Cardiac muscle cell (in vitro differentiated cells and primary cell): Measurements from ENCODE around the genes PITX1 and NEUROG1.

DNA sequence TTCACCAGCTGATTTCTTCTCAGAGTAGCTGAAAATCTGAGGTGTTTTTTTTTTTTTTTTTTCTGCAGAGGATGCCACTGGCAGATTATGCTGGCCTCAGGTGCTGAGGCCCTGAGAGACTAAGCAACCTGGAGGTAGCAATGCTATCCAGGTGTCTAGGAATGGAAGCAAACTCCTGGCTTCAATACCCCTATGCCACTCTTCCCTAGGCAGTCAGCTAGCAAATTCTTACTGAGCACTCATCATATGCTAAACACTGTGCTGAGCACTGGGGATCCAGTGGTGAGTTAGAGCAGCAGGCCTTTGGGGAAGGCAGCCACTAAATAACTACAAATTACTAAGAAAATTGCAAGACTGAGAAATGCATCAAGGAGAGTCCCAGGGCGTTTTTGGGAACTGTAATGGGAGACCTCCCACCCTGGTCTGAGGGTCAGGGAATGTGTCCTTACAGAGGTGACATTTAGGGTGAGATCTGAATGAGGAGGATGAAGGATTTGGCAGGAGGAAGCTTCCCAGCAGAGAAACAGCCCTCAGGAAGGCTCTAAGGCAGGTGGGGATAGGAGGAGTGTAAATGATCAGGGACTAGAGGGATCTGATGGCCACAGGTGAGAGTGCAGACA is 2.6 kb downstream of the TXNDC15 start:
- RAMPAGE, long total RNA: no peak
- RRBS: no CpG with 5 or more reads among the region's 1 CpG

- RAMPAGE, long total RNA: no peak
- RRBS: no CpG with 5 or more reads among the region's 4 CpGs
Observed at GRCh38 chr5:134924426-134924717, 19.4 kb downstream of the PCBD2 start.

- RAMPAGE, long total RNA: no peak
- RRBS: no CpG with 5 or more reads among the region's 9 CpGs
Observed at GRCh38 chr5:135025074-135025630, 8.9 kb downstream of the PITX1 start.

GRCh38 chr5:135028627-135029091 is 5.4 kb downstream of the PITX1 start:
- RAMPAGE, long total RNA: no peak
- RRBS: 4% methylated on average over 43 of the region's 52 CpGs

GRCh38 chr5:135029092-135030137 is 4.6 kb downstream of the PITX1 start:
- RAMPAGE, long total RNA: no peak
- RRBS: 7% methylated on average over 15 of the region's 50 CpGs

DNA sequence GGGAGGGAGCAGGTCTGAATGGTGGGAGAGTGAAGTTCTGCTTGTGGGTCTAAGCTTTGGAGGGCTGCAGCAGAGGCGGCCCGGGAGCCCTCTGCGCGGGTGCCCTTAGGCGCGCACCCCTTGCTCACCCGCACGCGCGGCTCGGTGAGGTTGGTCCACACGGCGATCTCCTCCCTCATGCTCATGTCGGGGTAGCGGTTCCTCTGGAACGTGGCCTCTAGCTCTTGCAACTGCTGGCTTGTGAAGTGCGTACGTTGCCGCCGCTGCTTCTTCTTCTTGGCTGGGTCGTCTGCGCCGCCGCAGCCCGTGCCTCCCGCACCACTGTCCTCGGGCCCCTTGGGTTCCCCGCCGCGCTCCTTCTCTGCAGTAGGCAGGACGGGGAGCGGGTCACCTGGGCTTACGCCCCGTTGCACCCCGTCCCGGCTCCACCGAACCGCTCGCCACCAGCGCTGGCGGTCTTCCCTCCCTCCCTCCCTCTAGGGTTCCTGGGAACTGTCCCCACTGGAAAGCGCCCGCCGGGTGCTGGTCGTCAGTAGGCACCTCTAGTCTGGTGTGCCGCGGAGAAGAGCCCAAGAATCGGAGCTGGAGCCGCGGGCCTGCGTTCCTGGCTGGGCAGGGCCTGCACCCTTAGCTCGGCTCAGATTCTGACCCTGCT is 2.8 kb downstream of the PITX1 start:
- RAMPAGE, long total RNA: no peak
- RRBS: 10% methylated on average over 11 of the region's 52 CpGs

- RAMPAGE, long total RNA: no peak
- RRBS: 4% methylated on average over 42 of the region's 113 CpGs
Observed at GRCh38 chr5:135033927-135034991, at the start of gene PITX1. PITX1 (minus strand) TSS chr5:135034228.

DNA sequence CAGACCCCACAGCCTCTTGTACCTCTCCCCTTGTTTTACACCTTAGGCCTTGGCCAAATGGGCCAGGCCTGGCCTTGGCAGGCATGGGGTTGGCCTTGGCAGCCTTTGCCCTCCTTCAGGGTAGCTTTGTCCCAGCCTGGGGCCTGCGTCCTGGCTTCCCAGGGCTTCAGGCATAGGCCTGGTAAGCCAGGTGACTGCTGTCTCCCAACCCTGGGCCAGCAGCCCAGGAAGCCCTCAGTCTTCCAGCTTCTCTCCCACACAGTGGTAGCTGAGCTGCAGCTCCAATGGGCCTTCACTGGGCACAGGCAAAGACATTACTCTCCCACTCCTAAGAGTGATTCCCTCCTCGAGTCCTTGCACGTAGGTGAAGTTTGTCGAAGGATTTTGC is 1.0 kb upstream of the PITX1 start:
- RAMPAGE, long total RNA: no peak
- RRBS: no CpG with 5 or more reads among the region's 4 CpGs

DNA sequence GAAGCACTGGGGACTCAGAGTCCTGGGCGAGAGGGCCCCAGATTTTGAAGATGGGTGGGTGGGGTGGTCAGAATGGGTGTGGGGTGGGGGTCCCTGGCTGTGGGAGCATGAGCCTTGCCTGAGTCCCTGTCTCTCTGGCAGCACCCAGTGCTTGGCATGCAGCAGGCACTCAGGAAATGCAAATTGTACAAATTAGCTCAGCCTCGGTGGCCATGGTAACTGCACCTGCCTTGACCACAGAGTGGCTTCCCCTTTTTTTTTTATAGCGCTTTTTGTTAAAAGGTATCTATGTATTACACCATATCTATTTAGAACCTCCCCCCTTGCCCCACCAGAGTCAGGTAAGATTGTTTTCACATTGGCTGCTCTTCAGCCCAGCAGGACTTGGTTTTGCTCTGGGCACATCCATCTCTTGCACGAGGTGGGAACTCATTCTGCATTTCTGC is 19.3 kb upstream of the PITX1 start:
- RAMPAGE, long total RNA: no peak
- RRBS: no CpG with 5 or more reads among the region's 4 CpGs

DNA sequence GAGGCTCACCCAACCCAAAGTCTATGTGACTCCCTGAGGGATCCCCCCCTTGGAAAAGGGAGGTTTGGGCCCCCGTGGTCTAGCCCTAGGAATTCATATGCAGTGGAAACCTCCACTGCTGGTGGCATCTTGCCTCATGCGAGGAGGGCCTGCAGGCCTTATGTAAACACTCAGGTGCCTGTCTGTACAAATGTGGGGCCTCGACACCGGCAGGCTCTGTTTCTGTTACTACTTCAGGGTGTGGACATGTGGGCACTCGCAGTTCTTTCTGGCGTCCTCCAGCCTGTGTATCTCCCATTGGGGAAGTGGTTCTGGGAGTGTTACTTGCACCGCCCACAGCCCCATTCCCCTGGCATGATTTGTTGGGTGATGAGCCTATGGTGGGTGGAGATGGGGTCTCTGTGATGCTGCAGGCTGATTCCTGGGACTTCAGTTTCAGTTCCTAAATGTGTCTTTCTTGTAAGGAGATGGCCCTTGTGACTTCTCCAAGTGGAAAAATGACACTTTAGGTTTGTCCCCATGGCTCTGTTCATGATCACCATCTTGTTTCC is 82.1 kb upstream of the PITX1 start:
- RAMPAGE, long total RNA: no peak
- RRBS: no CpG with 5 or more reads among the region's 7 CpGs

DNA sequence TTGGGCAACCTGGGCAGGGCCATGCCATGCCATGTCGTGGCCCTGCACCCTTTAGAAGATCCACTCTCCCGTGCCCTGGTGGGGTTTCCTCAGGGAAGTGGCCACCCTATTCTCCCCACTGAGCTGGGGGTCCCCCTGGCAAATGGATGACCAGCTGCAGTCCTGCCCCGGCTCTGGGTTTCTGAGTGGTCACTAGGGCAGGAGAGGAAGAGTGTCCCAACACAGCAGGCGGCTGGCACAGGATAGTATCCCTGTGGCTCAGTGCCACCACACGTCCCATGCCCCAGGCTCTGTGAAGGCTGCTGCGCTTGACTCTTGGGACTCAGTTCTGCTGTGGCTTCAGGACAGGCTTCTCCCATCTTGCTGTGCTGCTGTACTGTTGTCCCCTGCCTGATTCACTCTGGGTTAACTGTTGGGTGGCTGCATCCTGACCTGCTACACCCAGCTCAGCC is 100.9 kb upstream of the PITX1 start:
- RAMPAGE, long total RNA: no peak
- RRBS: no CpG with 5 or more reads among the region's 6 CpGs

- RAMPAGE, long total RNA: no peak
- RRBS: no CpG with 5 or more reads among the region's 12 CpGs
Observed at GRCh38 chr5:135139249-135140237, 105.5 kb upstream of the PITX1 start.

DNA sequence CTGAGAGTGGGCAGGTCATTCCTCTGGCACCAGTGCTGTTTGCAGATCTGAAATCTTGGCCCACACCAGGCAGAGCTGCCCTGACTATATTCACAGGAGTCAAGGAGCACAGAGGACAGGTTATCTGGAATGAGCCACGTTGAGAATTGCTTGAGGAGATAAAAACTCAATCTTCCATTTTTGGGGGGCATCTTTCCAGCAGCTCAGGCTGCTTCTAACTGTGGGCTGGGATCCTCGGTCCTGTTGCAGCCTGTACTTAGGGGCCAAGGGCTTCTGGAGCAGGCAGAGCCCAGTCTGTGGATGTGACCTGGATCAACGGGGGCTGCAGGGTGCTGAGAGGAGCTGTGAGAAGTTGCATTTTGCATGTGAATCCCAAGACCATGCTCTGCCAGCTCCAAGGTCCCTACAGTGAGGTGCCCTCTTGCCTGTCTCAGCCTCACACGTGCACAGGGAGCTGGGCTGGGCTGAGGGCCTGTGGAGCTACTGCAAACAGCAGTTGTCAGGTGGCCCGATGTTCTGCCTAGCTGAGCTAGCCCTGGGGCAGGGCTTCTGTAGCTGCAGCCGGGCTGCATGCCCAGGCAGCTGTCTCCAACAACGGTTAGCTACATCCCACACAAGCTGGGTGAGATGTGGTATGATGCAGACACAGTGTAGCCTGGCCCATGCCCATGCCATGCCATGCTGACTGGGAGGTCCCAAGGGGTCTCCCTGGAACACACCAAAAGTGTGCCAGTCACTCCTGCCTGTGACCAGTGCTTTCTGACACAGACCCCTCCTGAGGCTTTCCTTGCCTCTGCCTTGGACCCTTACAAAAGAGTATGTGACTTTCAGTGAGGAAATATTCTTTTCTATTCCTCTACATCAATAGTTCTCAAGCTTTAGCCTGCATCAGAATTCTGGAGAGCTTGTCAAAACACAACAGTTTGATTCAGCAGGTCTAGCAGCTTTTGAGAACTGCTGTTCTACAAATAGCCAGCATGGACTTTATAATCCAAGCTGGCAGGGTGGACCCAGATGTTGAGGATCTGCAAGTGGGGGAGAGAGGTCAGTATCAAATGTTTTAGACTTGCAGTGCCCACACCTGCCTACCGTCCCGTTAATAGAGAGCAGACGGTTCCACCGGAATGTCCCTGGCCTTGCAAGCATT is 62.0 kb downstream of the MACROH2A1 start:
- RAMPAGE, long total RNA: no peak
- RRBS: no CpG with 5 or more reads among the region's 11 CpGs

DNA sequence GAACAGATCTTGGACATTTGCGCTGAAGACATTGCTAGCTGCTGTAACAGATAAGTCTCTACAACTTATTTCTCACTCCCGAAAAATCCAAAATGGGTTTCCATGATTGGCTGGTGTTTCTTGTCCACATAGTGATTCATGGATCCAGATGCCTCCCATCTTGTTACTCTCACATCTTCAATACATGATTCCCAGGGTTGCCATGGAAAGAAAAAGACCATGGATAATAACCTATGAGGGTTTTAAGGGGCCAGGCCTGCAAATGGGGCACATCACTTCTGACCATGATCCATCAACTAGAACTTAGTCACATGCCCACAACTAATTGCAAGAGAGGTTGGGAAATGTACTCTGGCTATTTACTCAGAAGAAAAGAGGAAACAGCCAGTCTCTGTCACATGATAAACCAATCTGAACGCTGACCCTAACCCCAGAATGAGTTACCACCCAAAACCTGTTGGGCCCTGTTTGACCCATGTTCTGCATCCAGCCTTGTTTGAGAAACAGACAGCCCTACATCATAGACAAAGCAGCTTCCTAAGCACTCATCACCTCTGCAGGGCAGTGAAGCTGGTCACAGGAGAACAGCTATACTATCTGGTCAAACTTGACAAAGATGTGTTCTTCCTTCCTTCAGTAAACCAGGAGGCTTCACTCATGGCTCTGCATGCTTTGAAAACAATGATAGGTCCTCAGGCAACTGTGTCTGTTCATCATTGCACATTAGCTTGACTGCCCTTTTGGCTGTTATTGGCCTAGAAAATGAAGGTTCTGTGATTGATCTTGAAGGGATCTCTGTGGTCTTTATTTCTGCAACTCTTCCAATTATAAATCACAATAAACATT is 5.8 kb downstream of the MACROH2A1 start:
- RAMPAGE, long total RNA: no peak
- RRBS: no CpG with 5 or more reads among the region's 3 CpGs

- RAMPAGE, long total RNA: no peak
- RRBS: 3% methylated on average over 4 of the region's 50 CpGs
Observed at GRCh38 chr5:135491302-135492396, 39.5 kb upstream of the TIFAB start.

DNA sequence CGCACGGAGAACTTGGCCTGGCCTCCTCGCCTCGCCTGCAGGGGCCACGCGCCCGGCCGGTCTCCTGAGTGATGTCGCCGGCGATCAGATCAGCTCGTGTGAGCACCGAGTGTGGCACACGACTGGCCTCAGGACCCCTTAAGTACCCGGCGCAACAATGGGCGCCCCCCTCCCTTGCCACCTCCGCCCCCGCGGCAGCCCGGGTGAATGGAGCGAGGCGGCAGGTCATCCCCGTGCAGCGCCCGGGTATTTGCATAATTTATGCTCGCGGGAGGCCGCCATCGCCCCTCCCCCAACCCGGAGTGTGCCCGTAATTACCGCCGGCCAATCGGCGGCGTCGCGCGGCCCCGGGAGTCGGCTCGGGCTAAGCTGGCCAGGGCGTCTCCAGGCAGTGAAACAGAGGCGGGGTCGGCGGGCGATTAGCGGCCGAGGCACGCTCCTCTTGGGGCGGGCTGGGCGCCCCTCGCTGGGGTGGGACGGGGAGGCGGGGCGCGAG is at the start of gene NEUROG1:
NEUROG1 (minus strand) TSS at position 116 of the 496 bp plus-strand sequence.
- RAMPAGE, long total RNA: no peak
- RRBS: 3% methylated on average over 22 of the region's 58 CpGs

- RAMPAGE, long total RNA: no peak
- RRBS: no CpG with 5 or more reads among the region's 2 CpGs
Observed at GRCh38 chr5:135704717-135705021, 125.9 kb upstream of the CXCL14 start.

GRCh38 chr5:135952574-135953591 is 1.9 kb downstream of the LECT2 start:
- RAMPAGE, long total RNA: no peak
- RRBS: no CpG with 5 or more reads among the region's 15 CpGs

DNA sequence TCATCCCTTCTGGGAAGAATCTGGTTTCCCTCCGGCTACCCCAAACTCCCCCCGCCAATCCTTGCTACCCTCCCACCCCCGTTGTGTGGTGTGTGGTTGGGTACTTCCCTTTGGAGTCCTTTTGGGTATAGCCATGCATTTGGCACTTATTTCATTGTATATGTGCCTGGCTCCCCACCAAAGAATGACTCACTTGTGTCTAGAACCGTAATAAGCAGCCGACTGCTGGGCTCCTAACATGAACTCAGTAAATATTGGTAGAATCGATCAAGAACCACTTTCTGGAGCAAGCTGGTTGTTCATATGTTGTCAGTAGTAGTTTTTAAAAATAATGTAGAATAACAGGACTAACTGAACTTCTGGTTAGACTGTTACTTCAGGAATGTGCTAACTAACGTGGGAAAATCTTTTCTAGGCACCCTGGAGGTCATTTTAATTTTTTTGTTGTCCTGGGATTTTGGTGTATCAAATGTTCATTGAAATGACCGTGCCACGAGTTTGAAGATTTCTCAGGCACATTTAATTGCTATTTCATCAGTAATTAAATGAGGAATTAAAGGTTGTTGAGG is 8.2 kb upstream of the TGFBI start:
- RAMPAGE, long total RNA: no peak
- RRBS: 1% methylated on average over 1 of the region's 9 CpGs

GRCh38 chr5:136094318-136095041 is 38.2 kb upstream of the SMAD5 start:
- RAMPAGE, long total RNA: no peak
- RRBS: no CpG with 5 or more reads among the region's 4 CpGs